Epithelial cell of prostate (primary cell): ENCODE measurements around a stretch of chr2.

DNA sequence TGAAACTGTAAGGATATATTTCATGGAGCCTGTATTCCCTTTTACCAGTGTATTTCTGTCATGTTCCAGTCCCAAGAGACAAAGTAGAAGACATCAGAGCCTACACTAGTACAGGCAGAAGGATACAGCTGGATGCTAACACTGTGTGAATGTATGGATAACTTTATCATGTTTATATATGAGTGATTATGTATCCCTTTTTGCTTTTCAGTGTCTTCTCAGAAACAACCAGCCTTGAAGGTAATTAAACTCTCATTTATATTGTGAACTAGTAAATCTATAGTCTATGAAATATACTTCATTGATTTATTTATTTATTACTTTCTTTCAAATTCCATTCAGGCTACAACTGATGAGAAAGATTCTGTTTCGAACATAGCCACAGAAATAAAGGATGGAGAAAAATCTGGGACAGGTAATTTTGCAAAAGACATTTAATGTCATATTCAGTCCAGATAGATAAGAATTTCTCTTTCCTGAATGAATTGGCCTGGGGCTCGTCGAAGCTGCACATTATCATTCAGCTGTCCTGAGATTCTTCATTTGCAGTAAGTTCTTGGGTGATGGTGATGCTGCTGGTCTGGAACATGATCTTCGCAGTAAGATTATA is 77.9 kb downstream of the ANKRD36 start:
- RRBS = no CpG with 5 or more reads among the region's 4 CpGs

DNA sequence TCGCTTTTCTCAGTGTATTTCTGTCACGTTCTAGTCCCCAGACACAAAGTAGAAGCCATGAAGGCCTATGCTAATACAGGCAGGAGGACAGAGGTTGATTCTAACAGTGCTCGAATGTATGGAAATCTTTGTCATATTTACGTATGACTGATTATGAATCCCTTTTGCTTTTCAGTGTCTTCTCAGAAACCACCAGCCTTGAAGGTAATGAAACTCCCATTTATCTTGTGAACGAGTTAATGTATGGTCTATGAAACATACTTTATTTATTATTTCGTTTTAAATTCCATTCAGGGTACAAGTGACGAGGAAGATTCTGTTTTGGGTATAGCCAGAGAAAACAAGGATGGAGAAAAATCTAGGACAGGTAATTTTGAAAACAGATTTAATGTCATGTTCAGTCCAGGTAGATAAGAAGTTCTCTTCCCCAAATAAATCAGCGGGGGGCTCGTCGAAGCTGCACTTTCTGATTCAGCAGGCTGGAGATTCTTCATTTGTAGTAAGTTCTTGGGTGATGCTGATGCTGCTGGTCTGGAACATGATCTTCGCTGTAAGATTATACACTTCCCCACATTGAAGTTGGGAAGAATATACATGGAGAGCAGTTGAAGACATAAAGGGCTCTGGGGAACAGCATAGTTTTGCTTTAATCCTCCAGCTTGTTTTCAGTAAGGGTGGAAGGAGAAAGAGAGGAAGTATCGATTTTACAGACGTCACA is 89.2 kb downstream of the ANKRD36 start:
- RRBS = no CpG with 5 or more reads among the region's 13 CpGs

GRCh38 chr2:97794733-97795150 is 81.4 kb downstream of the ZAP70 start:
- RRBS = no CpG with 5 or more reads among the region's 2 CpGs

- RRBS = no CpG with 5 or more reads among the region's 6 CpGs
Observed at GRCh38 chr2:97831236-97831938, 118.0 kb downstream of the ZAP70 start.

DNA sequence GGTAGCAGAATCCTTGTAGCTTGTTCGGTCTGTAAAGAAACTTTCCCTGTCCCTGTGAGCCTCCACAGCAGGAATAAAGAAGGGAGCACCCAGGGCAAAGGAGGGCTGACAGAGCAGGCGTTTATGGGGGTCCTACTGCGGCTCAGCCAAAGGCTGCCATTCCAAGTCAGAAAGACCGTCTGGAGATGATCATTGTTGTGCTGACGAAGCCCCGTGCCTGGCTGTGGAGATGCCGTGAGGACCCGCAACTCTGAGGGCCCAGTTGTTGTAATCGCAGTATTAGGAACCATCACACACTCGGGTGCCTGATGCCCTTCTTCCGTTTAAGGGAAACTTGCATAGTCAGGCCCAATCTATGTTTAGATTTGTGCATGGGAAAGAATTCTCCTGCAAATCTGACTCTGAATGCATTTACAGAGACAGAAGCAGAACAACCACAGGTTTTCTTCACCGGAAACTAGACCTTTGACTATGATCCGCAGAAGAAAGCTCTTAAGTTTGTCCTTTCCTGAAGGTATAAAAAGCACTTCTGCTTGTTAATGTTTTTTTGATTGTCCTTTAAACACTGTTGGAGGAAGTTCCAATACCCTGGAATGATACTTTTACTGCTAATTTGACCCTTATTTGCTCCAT is 16.8 kb upstream of the VWA3B start:
- RRBS = no CpG with 5 or more reads among the region's 13 CpGs

GRCh38 chr2:98133987-98134658 is 47.2 kb downstream of the VWA3B start:
- RRBS = no CpG with 5 or more reads among the region's 14 CpGs

- RRBS = no CpG with 5 or more reads among the region's 4 CpGs
Observed at GRCh38 chr2:98139729-98139928, 52.7 kb downstream of the VWA3B start.

DNA sequence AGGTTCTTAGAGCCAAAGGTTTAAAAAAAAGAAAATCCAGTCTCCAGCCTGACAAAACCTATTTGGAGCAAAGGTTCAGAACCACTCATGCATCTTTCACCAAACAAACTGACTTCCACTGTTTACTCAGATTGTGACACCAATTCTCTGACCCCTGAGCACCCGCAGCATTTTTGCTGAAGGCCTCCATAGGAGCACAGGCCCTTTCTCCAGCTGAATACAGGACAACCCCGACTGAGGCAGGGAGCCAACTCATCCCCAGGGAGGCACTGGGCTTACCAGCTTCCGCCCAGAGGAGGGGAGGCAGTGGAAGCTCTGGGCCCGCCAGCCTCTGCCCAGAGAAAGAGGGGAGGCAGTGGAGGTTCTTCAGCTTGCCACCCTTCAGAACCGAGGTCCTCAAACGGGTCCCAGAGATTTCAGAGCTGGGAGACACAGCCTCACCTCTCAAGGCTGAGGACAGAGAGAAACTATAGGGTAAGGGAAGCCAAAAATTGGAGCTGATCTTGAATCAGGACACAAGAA is 50.9 kb upstream of the CNGA3 start:
- RRBS = no CpG with 5 or more reads among the region's 6 CpGs

DNA sequence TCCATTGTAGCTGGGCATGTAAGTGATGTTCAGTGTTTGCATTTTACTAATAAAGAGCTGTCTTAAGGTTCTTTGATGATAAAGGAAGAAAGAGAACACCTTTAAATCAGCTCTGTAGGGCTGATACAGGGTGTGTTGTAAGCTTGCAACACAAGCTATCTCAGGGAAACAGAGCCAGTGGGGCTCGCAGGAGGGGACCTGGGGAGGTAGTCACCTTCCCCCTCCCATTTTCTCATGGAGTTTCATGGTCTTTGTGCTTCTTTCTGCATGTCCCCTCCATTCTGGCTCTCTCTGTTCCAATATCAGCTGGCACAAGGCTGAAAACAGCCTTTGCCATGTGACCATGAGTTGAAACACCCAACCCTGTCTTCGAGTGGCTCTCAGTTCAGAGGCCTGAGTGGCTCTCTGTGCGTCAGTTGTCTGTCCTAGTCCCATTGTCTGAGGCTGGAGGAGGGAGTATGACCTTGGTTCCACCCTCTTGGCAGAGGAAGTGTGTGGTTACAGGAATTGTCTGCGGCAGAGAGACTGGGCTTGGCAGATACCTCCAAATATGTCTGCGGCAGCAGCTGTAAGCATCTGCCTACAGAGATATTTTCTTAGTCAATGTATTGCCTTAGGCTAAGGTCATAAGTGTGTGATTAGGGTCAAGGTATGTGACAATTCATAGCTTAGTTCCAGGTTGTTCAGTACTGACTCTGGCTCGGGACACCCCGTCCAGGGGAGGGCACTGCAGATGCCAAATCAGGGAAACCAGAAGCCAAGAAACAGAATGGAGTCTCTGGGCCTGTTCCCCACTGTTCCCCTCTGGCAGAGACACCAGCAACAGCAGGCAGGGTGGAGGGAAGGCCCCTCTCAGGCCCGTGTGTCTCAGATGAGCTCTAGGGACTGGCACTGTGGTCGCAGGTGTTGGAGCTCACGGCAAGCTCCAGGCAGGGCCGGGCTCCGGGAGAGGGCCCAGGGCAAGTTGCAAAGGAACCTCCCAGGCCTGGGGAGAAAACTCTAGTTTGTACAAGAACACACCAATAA is 32.7 kb downstream of the CNGA3 start:
- RRBS = no CpG with 5 or more reads among the region's 12 CpGs

DNA sequence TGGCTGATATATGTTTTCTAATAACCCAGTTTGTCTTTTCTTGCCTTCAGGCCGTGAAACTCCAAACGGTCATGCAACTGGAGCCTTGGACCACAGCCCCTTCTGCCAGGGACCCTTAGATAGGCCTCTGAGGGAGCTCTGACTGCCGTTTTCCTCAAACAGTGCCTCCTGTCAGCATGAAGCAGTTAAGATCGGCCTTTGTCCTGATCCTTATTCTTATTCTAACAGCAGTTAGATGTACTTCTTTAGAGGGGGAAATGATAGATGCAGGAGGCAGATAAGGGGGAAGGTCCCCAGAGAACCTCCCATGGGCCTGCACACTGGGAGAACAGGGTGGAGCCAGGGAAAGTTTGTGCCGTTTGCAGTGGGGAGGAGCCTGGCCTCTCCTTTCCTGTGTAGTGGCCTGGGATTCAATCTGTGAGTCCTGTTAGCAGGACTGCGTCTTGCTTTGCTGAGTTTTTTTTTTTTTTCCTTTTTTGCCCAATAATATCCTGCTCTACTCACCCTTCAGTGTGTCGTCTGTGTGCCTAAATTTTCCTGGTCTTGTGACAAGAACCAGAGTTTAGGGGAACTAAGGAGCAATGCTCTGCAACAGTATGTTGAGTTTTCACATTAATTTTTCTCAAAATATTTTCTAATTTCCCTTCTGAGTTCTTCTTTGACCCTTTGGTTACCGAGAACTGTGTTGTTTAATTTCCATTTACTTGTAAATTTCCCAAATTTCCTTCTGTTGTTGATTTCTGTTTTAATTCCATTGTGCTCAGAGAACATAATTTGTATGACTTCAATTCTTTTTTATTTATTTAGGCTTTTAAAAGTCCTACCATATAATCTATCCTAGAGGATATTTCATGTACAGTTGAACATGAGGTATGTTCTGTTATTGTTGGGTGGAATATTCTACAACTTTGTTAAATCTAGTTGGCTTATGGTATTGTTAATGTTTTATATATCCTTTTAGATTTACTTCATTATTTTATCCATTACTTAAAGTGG is 7.7 kb upstream of the INPP4A start:
- RRBS = no CpG with 5 or more reads among the region's 8 CpGs

- RRBS = no CpG with 5 or more reads among the region's 4 CpGs
Observed at GRCh38 chr2:98458142-98458742, 13.6 kb downstream of the INPP4A start.

- RRBS = no CpG with 5 or more reads among the region's 6 CpGs
Observed at GRCh38 chr2:98479964-98480755, 35.5 kb downstream of the INPP4A start.

- RRBS = no CpG with 5 or more reads among the region's 5 CpGs
Observed at GRCh38 chr2:98487443-98488269, 43.0 kb downstream of the INPP4A start.

DNA sequence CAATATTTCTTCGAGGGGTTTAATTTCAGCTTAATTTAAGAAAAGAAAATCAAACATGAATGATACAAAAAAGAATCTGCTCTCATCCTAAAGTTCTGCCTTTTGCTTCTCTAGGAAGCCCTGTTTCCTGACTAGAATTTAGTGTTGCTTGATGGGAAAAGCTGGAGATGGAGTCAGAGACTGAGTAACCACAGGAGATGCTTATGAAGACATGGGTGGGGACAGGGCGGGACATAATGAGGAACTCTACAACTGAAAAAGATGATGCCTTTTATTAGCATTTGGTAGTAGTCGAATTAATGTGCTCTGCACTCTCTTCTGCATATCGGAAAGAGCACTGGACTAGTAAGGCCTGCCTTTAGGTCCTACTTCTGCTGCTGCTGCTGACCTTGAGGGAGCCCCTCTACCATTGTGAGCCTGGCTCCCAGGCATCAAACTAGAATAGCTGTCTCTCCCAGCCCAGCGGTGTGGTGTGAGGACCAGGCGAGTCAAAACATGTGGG is 61.4 kb downstream of the INPP4A start:
- RRBS = no CpG with 5 or more reads among the region's 6 CpGs

DNA sequence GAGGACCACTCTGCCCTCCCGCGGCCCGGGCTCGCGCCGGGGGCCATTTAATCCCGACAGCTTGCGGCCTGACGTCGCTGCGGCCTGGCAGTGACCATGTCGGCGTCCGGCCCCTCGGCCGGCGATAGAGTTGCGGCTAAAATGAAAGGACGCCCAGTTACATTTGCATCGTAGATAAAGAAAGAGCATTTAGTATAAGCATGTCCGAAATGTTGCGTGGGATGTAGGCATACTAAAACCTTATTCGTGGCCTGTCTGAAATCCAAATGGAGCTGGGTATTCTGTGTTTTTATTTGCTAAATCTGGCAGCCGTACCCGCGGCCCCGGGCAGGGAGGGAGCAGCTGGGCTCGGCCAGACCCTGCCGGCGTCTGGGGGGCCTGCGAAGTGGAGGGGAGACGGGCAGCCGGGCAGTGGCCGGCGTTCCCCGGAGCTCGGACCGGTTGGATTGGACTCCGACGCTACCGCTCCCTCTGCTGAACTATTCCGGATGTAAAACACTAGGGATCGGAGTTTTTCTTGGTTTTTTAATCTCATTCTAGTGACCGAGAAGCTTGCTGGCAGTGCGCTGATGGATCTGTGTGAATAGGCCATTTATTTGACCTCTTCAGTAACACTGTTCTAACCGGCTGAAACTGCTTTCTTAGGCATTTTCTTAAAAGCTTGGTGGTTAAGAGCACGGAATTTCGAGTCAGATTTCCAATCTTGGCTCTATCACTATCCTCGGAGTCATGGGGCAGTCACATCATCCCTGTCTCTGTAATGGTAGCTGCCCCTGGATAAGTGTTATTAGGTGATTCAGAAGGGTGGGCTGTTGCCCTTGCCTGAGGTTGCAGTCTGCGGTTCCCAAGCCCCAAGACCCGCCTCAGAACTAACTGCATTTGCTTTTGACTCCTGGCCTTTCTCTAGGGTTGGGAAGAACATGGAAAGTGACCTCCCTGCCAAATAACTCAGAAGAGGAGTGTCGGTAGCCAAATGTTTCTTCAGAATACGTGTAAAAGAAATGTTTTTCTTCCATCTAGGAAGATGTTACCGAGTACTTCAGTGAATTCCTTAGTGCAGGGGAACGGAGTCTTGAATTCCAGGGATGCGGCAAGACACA is 697 bp downstream of the UNC50 start:
- RRBS = 1% methylated on average over 18 of the region's 56 CpGs

DNA sequence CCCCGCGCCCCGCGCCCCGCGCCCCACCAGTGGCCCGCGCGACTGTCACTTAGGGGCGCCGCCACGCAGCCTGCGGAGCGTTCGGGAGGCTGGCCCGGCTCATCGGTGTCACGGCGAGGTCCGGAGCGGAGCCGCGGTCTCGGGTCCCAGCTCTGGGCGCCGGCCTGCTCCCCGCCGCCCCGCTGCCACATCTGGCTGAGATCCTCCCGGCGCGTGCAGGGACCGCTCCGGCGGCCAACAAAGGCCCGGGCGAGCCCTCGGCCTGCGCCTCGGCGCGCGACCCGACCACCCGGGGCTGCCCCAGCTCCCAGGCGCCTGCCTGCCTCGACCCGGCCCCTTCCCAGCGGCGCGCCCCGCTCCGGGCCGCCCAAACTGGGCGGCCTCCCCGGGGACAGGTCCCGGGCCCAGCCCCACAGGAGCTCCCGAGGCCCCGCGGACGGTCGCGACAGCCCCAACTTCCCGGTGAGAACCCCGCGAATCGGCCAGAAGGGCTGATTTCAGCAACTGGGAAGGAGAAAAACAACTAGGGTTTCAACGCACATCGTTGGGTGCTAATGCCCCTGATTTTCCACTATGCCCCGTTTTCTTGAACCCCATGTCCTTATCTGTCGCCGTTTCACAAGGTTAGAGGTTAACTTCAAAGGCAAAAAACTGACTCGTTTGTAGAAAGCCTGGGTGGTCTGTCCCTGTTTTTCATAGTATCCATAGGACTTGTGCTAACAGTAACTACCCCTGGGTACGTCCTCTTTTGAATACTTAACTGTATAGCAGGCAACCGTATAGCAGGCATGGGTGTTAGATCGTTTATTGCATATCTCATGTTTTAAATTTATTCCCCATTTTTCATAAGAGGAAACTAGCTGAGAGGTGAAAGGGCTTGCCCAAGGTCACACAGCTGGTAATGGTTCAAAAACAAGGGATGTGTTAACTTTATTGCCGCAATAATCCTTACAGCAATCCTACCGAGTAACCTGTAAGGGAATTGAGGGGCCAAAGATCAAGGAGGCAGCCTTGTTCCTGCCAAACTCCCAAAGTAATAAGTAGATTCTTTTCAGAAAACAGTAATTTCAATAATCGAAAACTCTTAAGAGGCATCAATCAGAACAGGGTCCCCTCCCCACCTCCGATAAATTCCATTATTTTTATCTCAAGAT is 679 bp upstream of the MGAT4A start:
- RRBS = 2% methylated on average over 32 of the region's 80 CpGs

DNA sequence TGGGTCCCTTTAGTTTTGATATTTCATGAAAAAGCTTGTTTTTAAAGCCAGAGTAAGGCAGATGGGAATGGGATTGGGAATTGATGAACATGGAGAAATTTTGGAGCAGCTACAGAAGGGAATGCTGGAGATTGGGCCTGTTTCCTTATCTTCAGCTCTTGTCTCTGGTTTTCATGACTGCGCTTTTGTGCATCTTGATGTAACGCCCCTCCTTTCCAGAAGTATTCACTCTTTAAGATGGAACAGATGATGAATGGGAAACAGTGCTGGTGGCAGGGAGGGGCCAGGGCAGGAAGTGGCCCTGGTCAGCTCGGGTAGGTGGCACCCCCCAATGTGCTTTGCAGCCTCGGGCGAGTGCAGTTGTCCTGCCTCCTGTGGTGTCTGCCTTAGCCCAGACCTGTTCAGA is 16.8 kb upstream of the MGAT4A start:
- RRBS = no CpG with 5 or more reads among the region's 5 CpGs

DNA sequence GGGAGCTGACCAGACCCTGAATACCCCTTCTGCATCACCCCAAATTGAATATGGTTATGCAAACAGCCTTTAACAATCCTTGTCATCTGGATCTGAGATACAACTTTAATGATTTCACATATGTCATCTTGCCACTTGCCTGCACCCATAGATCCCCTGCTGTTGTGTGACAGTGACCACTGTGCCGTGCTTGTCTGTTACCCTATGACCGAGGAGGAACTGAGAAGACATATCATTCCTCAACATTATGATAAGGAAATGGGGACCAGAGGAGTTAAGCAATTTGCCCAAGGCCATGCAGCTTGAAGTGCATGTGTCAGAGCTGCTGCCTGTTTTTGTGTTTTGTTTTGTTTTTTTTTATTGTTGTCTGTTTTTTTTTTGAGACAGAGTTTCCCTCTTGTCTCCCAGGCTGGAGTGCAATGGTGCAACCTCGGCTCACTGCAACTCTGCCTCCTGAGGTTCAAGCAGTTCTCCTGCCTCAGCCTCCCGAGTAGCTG is 29.3 kb upstream of the MGAT4A start:
- RRBS = no CpG with 5 or more reads among the region's 4 CpGs

DNA sequence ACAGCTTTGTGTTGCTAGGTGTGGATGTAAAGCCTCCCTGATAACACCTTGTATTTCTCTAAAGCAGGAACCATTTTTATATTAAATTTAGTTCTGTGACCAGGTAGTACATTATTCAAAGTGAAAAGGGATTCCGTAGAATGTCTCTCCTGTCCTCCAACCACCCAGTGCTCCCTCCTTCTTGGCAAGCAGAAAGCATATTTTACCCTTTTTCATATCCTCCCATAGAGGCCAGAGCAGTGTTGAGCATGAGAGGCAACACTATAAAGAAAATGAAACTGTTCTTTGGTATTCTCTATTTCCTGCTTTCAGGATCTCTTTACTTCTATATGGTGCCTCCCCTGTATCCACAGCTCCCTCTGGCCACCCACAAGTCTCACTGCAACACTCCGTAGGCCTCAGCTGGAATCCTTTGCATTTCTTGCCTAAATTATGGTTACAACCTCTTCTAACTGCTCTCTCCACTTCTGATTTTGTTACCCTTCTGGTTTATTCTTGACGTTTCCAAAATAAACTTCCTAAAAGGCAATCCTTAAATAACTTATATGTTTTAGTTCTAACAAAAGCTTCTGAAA is 74.9 kb upstream of the C2orf15 start:
- RRBS = no CpG with 5 or more reads among the region's 3 CpGs

DNA sequence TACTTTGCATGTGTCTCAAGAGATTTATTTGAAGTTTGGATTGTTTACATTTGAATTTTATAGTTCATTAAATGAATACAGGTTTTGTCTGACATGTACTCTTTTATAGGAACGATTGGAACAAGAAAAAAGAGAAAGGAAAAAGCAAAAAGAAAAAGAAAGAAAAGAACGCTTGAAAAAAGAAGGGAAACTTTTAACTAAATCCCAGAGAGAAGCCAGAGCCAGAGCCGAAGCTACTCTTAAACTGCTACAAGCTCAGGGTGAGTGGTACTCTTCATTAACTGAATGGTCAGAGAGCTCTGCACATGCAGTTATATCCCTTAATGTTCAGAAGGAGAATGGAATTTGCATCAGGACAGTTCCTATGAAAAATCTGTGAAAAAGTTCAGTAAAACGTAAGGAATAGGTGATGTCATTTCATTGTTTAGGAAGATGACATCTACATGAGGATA is 27.0 kb downstream of the EIF5B start:
- RRBS = no CpG with 5 or more reads among the region's 4 CpGs